ENCODE data around the genes DUXB and SYCE1L.

- PRO-cap, result no peak
Measured at GRCh38 chr16:73889210-73889710, 407.4 kb upstream of the PSMD7 start.

- PRO-cap, result no peak
Measured at GRCh38 chr16:74398405-74398955, 22.4 kb downstream of the NPIPB15 start.

DNA sequence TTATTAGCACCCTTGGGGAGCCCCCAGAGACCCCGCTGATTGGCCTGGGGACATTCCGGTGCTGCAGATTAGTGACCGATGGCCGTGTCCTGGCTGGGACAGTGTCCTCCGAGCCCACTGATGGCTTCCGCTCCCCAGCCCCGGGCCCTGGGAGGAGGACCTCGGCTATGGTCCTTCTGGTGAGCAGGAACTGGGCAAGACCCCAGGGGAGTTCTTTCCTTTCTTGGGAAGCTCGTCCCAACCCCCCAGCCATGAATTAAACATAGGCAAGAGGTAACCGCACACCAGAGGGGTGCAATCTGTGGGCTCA is 265 bp upstream of the CLEC18B start:
- PRO-cap, result no peak

- PRO-cap, result no peak
Measured at GRCh38 chr16:74570841-74571609, 35.9 kb downstream of the GLG1 start.

- PRO-cap, result no peak
Measured at GRCh38 chr16:74737874-74738238, 36.8 kb downstream of the FA2H start.

- PRO-cap, result no peak
Measured at GRCh38 chr16:74771895-74772451, 2.6 kb downstream of the FA2H start.

DNA sequence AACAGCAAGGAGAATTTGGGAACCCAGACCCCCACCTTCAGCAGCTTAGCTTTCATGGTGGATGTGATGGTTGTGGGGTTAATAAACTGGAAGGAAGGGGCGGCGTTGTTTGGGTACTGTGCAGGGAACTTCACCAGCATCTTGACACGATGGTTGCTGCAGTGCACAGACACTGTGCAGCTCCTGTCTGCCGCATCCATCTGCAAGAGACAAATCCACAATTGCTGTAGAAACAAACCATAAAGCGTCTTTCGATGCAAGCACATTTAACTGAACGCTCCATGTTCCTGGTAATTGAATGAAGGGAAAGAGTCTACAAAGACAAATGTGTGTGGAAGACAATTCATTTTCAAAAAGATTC is 72.8 kb downstream of the WDR59 start:
- PRO-cap, result no peak

DNA sequence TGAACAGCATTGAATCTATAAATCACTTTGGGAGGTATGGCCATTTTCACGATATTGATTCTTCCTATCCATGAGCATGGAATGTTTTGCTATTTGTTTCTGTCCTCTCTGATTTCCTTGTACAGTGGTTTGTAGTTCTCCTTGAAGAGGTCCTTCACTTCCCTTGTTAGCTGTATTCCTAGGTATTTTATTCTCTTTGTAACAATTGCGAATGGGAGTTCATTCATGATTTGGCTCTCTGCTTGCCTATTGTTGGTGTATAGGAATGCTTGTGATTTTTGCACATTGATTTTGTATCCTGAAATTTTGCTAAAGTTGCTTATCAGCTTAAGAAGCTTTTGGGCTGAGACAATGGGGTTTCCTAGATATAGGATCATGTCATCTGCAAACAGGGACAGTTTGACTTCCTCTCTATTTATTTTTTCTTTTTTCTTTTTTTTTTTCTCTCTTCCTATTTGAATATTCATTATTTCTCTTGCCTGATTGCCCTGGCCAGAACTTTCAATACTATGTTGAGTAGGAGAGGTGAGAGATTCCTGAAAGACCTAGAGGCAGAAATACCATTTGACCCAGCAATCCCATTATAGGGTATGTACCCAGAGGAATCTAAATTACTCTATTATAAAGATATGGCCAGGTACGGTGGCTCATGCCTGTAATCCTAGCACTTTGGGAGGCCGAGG is 22.4 kb downstream of the WDR59 start:
- PRO-cap, result no peak

DNA sequence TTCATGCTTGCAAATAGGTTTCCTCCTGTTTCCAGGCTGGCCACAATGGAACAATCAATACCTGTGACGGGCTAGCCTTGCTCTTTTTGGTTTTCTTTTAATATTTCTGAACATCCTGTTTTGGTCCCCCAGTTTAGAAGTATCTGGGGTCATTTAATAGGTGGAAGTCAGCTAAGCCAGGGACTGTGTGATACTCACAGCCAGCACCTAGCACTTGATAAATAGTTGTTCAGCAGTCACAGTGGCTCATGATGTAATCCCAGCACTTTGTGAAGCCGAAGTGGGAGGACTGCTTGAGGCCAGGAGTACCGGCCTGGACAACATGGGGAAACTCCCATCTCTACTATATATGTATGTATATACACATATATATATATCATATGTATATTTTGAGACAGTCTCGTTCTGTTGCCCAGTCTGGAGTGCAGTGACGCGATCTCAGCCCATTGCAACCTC is 1.8 kb upstream of the ZNRF1 start:
- PRO-cap, result no peak

GRCh38 chr16:74999857-75000482 is 1.1 kb downstream of the ZNRF1 start:
- PRO-cap, result no peak

DNA sequence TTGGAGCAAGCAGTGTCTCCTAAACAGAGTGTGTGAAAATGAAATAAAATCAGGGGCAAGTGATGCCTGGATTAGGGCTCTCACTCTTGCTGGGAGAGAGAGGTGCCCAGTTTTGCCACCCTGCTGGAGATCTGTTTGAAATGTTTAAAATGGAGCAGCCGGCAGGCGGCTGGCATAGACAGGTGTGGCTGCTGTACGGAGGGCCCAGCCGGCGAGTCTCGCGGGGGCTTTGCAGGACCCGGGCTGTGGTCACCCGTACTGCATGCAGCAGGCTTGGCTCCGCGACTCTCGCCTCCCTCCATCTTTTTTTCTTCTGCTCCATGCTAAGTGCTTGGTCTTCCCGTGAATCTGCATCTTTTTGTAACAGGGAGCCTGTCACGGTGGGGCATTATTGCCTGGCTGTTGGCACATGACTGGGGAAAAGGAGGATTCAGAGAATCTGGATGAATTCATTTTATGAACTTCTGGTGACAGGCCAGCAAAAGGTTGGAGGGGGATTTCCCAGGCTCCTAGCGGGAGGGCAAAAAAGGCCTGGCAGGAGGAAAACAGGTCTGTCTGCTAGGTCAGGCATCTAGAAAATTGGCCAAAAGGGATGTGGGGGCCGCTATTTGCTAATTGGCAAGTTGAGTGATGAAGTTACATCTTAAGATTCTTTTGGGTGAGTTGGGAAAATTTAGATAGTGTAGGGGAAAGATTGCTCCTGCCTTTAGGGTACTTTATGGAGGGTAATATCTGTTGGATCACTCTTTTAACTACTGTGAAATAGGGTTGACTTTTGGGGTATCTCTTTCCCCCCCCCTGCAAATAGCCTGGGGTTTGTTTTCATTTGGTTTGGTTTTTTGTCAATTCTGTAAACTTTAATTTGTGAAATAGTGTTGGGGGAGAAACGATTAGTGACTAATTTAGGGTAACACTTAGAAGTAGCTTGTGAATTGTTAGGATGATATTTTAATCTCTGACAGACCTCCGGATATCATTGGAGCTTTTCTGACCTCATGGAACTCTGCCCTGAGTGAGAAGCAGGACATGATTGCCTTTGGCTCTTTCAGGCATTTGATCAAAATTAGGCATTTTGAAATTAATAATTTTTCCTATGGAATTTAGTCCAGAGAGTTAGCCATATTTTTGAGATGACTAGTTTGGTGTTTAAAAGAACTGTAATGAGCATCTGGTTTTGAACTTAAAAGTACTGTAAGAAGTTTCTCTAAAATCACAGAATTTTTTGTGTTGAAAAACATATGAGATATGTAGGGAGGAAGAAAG is 2.1 kb downstream of the ZNRF1 start:
- PRO-cap, result no peak

- PRO-cap, result no peak
Measured at GRCh38 chr16:75012647-75013208, 13.9 kb downstream of the ZNRF1 start.

DNA sequence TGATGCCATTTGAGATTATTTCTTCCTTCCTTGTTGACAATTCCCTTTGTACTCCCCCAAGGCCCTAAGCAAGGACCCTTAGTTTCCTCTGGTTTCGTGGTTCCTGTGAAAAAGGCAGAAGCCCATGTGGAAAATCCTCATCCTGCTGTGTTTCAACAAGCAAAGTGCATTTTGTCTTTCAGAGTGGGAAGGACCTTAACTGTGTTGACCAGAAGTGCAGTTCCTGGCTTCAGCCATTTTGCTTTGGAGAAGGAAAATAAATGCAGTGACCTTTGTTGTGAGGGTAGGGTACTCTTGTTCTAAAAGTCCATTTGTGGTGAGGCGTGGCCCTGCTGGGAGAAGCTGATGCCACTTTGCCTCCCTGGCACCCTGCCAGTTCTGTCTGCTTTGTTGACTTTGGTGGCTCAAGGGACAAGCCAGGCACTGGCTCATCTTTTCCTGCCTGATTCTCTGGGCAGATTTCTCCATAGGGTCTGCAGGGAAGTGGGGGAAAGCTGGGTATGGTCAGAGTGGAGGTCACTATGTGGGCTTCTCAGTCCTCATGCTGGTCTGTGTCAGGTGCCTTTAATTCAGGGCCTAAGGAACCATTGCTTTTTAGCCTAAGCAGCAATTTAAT is 55.3 kb downstream of the ZNRF1 start:
- PRO-cap, result no peak

- PRO-cap, result no peak
Measured at GRCh38 chr16:75234646-75236142, 16.2 kb downstream of the BCAR1 start.

GRCh38 chr16:75247079-75247608 is 4.3 kb downstream of the BCAR1 start:
- PRO-cap, result no peak

- PRO-cap, result no peak
Measured at GRCh38 chr16:75256933-75257427, 5.6 kb upstream of the BCAR1 start.

- PRO-cap, result no peak
Measured at GRCh38 chr16:75305997-75306964, 54.9 kb upstream of the BCAR1 start.

GRCh38 chr16:75701163-75701563 is at the start of gene DUXB:
Gene DUXB, minus strand, starts transcription at chr16:75701461.
- PRO-cap, result no peak

DNA sequence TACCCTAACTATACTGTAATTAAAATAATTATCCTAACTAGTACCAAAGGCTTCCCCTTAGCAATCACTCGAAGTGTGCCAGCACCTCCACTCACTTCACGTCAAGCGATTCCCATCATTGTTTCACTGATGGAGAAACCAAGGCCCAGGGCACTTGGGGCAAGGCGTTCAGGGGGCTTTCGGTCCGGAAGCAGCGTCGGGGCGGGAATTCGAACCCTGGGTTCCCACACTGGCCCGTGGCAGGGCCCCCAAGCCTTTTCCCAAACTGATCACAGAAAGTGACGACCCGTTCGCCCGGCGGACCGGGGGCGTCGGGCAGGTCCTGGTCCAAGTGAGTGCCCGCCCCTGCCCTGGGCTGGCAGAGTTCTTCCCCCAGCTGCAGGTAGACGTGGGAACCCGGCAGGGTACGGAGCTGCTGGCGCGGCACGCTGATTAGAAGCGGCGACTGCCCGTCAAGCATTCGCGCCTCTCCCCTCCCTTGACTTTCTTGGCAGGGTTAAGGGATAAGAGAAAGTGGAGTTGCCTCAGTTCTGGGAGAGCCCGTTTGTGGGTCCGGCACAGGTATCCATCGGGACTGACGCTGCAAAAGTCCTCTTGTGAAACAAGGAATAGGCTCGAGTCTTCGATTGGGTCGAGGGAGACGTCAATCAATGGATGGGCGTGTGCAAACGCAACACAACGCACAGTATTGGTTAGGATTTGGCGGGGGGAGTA is 726 bp upstream of the MON1B start:
- PRO-cap, result bidirectional peak, plus-strand start outside the sequence, minus-strand start at position 576 of the sequence

DNA sequence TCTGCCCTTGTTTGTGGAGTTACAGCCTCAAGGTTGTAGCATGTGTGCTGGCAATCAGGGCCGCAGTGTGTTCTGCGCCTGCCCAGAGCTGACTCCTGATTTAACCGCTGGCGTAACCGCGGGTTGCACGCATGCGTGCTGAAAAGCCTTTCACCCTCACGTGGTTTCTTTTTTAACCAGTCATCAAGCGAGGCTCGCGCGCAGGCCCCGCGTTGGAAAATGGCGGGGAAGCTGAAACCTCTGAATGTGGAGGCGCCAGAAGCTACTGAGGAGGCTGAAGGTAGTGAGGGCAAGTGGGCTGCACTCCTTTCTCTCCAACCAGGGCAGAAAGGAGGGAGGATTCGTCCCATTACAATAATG is at the start of gene SYCE1L:
TSS of gene SYCE1L (plus strand) at position 176 of the 360 bp plus-strand sequence.
- PRO-cap, result no peak

Data from progenitor cell of endocrine pancreas (in vitro differentiated cells).